GM19240 (cell line): ENCODE measurements around the genes TNNI3 and GARIN5B.

GRCh38 chr19:54792856-54793473, 10.4 kb upstream of the KIR2DL4 start:
- RRBS, result no CpG with 5 or more reads among the region's 9 CpGs

DNA sequence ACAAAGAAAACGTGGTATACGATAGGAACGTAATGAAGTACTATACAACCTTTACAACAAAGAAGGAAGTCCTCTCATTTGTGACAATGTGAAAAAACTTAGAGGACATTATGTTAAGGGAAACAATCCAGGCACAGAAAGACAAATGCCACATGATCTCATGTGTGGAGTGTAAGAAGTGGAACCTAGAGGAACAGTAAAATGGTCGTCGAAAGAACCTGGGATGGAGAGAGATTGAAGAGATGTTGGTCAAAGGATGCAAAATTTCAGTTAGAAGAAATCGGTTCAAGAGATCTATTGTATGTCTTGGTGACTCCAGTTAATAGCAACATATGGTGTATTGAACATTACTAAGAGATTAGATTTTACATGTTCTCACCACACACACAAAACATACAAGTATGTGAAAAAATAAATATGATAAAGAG, 2.2 kb upstream of the KIR2DL4 start:
- RRBS, result no CpG with 5 or more reads among the region's 6 CpGs

DNA sequence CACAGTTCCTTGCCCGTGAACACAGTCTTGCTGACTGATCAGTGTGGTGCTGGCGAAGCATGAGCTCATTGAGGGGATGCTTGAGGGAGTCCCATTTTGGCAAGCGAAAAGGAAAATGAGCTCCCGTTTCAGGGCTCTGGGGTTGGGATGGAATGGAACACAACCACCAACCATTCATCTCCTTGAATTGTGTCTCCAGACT, 15.3 kb downstream of the FCAR start:
- RRBS, result no CpG with 5 or more reads among the region's 4 CpGs

DNA sequence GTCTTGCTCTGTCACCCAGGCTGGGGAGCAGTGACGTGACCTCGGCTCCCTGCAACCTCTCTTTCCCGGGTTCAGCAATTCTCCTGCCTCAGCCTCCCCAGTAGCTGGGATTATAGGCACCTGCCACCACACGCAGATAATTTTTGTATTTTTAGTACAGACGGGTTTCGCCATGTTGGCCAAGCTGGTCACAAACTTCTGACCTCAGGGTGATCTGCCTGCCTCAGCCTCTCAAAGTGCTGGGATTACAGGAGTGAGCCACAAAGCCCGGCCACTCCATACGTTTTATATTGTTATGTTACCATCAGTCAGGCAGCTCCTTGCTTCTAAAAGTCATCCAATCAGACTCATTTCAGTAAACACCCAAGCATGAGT, 14.0 kb upstream of the NCR1 start:
- RRBS, result no CpG with 5 or more reads among the region's 8 CpGs

DNA sequence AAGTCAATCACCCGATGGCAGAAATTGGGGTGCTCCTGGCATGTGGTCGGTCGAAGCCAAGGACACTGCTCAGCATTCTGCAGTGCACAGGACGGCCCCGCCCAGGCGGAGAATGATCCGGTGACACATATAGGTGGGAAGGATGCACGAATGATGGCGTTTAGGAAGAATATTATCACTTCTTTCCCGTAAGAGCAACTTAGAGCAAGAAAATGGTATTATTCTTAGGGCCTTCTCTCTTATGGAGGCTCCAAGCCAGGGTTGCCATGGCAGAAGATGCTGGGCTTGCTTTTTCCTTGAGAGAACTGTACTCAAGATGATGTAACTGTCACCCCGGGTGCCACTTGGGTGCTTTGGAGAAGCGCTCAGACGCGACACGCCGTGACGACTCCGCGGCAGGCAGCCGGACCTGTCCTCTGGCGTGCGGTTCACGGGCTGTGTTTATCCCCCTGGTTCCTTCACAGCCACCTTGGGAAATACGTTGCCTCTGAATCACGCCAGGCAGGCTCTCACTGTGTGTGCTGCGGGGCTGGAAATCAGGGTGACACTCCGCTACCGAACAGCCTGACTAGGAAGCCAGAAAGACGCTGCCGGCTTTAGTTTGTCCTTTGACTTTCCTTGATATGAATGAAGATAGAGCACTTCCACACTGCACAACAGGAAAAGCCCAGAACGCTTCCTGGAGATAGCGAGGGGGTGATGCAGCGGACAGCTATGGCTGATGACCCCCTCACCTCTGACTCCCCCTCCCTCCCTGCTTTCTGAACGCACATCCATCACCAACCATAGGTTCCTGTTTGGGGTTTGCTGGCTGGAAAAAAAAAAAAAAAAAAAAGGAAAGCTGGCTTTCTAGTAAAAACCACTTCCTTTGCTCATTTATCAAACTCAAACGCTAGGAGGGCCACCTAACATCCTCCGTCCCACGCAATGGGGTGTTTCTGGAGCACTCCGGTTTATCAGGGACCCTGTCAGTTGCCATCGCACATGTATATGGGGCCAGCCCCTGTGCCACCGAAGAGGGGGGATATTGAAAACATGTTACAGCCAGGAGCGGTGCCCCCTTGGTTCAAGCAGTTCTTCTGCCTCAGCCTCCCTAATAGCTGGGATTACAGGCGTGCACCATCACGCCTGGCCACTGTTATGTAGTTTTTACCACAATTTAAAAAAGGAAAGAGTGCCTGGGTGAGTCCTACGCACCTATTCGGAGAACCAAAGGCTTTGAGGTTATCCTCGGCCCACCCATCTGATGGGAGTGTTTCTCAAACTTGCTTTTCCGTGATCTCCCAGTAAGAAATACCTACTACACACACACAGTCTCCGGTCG, 3.7 kb upstream of the GP6 start:
- RRBS, result 67% methylated on average over 10 of the region's 49 CpGs

DNA sequence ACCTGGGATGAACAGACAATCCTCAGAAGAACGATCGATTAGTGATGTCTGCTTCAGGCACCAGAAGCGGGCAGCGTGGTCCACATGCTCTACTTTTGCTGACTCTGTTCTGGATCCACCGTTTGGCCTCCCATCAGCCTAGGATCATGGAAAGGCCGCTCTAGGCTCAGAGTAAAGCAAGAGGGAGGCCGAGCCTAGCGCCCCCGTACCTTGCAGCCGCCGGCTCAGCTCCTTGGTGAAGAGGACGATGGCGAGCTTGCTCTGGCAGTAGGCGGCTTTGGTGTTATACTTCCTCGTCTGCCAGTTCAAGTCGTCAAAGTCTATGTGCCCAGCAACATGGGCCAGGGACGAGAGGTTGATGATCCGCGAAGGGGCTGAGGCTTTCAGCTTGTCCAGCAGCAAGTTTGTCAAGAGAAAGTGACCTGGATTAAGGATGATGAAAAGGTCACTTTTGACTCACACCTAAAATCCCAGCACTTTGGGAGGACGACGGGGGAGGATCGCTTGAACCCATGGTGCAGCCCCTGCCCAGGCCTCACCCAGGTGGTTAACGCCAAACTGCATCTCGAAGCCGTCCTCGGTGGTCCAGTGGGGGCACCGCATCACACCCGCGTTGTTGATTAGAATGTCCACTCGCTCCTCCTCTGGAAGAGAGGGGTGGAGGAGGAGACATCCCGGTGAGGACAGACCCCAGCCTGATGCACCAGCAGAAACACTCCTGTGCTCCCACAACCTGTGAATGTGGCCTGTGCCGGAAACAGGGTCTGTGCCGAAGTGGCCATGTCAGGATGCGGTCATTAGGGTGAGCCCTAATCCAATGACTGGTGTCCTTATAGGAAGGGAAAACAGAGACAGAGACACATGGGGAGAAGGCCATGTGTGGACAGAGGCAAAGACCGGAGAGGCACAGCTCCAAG, 10.3 kb upstream of the GP6 start:
- RRBS, result over 99% methylated on average over 2 of the region's 35 CpGs

DNA sequence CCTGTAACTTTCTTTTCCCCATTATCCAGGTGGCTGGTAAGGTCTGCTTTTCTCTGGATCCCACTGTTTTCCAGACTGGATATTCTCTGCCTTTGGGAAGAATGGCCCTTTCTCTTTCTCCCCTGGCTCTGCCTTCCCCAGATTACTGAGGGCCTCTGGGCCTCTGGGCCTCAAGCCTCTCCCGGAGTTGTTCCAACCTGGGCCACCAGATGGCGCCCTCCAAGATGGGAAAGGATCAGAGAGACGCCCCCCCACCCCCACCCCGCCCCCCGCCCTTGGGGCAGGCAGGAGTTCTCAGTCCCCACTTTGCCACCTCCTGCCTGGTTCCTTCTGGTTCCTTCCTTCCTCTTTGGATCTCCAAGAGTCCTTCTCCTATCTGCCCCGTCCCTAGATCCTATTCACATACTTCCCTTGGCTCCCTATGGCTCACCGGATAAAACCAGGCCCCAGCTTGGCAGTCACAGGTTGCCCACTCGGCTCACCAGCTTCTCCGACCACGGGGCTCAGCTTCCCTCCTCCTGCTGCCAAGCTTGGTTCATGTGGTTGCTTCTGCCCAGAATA, 13.0 kb downstream of the EPS8L1 start:
- RRBS, result no CpG with 5 or more reads among the region's 10 CpGs

GRCh38 chr19:55115356-55115940, 2.0 kb downstream of the PPP1R12C start:
- RRBS, result 71% methylated on average over 3 of the region's 11 CpGs

DNA sequence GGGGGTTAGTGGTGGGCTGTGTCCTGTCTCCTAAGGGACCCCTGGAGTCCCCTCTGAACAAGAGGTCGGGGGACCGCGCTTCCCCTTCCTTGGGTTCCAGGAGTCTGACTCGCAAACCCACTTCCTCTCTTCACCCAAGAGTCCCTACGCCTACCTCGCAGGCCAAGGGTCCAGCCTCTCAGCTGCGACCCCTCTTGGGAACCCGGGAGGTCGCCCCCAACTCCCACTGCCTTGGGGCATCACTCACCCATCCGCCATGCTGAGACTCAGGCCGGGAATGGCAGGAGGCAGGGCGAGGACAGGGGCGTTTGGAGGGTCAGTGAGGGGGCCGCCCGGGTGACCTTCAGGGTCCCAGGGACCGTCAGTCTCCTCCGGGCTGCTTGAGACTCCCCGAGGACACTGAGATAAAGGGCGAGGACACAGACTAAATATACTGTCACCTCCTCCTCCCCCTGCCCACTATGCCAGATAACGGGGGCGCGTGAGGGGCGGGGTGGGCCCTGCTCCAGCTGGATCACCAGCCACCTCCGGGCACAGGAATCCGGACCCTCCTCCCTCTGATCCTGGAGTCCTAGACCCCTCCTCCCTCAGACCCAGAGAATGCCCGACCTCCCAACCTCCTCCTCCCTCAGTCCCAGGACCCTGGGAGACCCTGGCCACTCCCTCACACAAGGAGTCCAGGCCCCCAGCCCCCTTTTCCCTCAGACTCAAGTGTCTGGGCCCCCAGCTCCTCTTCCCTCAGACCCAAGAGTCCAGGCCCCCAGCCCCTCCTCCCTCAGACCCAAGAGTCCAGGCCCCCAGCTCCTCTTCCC, at the start of gene TNNI3:
TSS of gene TNNI3 (minus strand) at position 401 of the 812 bp plus-strand sequence.
- RRBS, result 42% methylated on average over 10 of the region's 26 CpGs

DNA sequence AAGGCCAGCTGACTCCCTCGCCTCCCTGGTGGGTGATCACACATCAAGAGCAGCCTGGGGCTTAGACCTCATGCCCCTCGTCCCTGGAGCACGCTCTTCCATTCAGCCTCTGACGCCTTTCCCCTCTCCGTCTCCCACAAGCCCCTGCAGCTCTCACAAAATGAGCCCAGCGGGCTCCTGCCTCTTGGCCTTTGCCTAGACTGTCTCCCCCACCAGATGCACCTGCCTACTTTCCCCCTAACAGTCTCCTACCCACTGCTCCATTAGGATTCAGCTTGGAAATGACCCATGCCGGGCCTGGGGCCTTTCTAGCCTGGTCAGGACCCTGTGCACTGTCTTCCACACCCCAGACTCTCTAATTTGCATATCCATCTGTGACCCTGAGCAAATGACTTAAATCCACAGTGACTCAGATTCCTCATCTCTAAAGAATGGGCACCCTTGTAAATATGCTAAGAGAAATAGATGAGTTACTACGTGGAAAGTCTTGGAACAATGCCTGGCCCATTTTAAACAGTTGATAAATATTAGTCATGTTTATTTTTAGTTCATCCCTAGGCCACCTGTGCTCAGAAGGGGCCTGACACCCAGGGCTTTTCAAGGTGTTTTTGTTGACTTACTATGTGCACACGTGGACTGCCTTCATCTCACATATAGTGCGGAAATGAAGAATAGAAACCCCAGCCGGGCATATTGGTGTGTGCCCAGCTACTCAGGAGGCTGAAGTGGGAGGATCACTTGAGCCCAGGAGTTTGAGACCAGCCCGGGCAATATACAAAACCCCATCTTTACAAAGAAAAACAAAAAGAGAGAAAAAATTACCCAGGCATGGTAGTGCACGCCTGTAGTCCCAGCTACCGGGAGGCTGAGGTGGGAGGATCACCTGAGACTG, 739 bp upstream of the PTPRH start:
- RRBS, result 73% methylated on average over 2 of the region's 14 CpGs

DNA sequence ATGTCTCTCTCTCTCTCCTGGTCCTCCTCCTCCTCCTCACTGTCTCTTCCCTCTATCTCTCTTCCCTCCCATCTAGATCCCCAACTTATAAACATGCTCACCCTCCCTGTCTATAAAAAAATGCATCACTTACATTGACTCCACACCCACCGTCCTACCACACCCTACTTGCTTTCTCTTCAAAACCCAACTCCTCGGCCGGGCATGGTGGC, 2.3 kb upstream of the PTPRH start:
- RRBS, result no CpG with 5 or more reads among the region's 3 CpGs

GRCh38 chr19:55301549-55302625, 18.1 kb downstream of the BRSK1 start:
- RRBS, result 2% methylated on average over 10 of the region's 50 CpGs

- RRBS, result 77% methylated on average over 12 of the region's 29 CpGs
Measured at GRCh38 chr19:55312166-55312852, 12.8 kb downstream of the TMEM150B start.

DNA sequence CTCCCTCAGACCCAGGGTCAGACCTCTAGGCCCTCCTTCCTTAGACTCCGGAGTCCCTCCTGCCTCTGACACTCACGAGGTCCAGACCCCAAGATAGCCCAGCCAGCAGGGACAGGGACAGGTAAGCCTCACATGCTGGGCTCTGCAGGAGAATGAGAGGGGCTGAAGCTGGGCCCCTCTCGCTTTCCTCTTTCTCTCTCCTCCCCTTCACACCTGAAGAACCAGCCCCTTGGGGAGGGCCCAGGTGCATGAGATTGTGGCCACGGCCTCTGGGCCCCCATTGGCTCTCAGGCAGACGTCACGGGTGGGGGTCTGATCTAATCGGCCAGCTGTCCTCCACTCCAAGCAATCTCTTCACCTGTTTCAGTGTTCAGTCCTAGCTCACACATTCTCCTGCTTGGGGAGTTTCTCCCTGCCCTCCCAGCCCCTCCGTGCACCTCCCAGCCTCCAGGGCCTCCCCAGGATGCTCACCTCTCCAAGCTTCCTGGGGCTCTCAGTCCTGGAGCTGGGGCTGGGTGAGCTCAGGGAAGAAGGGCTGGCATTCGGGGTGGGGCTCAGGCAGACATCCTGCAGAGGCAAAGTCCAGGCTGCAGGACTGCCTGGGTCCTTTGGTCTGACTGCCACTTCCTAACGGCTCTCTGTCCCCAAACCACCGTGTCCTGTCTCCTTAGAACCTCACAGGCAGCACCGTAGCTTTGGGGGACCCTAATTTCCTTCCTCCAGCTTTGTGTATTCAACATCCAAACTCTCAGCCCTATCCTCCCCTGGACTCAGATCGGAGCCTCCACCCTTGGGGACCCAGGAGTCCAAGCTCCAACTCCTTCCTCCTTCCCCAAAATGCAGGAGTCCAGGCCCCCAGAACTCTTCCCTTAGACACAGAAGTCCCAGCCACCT, 2.7 kb downstream of the TMEM150B start:
- RRBS, result no CpG with 5 or more reads among the region's 13 CpGs

GRCh38 chr19:55363070-55363436, at the start of gene GARIN5B:
Gene GARIN5B, minus strand, starts transcription at chr19:55363260.
- RRBS, result no CpG with 5 or more reads among the region's 10 CpGs

DNA sequence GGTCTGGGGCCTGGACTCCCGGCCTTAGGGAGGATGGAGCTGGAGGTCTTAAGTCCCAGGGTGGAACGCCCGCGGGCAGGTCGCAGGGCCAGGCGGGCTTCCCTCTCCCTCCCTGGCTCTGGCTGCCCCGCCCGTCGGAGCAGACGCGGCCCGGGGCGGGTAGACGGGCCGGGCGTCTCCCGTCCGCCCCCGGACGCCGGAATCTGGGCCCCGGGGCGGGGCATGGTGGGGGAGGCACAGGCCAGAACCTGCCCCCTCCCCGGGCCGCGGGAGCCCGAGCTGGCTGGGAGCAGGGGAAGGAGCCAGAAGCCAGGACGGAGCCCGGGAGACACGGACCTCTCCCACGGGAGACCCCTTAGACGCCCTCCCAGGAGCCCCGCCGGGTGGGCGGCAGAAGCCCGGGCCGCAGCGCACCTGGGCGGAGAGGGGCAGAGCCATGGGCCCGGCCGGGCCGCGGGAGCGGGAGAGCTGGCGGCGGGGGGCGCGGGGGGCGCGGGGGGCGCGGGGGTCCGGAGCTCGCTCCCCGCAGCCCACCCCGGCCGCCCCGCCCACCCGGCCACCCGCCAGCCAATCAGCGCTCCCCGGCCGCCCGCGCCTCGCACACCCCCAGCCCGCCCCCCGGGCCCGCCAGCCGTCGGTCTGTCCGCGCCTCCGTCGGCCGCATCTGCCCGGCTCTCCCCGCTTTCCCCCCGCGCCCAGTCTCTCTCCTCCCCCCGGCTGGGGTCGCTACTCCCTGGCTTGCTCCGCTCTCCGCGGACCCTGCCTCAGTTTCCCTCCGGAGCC, 928 bp downstream of the IL11 start:
- RRBS, result 5% methylated on average over 44 of the region's 86 CpGs

- RRBS, result no CpG with 5 or more reads among the region's 10 CpGs
Measured at GRCh38 chr19:55384841-55385240, 749 bp upstream of the TMEM238 start.

DNA sequence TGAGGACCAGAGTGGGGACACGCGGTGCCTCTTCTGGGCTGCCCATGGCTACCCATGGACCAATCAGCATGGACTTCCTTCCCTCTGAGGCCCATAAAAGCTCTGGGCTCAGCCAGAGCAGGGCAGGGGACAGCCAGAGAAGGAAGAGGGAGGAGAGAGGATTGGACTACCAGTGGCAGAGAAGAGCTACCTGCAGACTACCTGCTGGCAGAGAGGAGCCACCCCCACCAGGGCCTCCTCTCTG, 12.2 kb upstream of the UBE2S start:
- RRBS, result no CpG with 5 or more reads among the region's 2 CpGs

DNA sequence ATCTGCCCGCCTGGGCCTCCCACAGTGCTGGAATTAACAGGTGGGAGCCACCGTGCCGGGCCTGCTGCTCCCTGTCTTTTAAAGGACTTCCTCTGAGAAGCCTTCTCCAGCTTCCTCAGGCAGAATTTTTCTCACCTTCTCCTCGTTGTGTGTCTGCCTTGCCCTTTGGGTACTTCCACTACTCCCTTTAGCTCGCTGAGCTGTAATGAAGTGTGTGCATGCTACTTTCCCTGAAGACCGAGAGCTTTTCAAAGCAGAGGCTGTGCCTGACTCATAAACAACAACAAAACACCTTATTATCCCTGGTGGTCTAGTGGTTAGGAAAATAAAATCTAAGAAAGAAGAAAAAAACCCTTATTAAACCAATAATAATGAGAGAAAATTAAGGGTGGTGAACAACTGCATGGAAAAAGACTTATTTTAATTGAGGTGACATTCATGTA, 8.8 kb downstream of the SSC5D start:
- RRBS, result no CpG with 5 or more reads among the region's 6 CpGs

- RRBS, result 11% methylated on average over 10 of the region's 40 CpGs
Measured at GRCh38 chr19:55585591-55586411, 5.2 kb upstream of the ZNF579 start.